Pulmonary artery (tissue), 1 donor: ENCODE measurements around the genes SERPINB7, SERPINB2, DSEL and DOK6.

DNA sequence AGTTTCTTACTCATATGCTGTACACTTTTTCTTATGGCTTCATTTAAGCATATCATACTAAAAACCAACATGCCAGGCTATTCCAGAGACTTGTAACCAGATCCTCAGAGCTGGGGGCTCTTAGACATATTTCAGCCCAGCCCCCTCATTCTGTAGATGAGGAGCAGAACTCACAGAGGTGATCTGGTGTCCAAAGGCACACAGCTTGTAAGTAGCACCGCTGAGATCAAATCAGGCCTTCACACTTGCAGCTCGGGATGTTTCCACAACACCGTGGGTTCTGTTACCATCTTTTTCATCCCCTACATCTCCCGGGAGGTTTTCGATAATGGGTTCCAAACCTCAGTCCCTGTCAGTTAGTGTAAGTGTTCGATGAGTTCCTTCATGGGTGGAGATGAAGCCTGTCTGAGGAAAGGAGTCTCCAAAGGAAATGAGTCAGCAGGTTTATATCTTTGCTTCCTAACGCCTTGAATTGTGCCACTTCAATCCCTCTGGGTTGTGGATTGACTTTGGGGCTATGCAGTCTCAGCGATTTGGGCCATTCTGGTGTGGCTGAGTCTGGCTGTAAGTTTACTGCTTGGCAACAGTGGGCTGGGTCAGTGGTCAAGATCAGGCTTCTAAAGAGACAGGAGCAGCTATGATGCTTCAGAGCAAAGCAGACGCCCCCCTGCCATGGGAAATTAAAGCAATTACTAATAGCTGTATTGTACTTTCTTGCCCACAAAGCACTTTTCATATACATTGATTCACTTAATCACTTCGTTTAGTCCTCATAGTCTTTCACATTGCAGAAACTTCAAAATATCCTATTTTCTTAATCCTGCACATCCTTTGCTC is 1.2 kb downstream of the SERPINB5 start:
- PRO-cap, result no peak

DNA sequence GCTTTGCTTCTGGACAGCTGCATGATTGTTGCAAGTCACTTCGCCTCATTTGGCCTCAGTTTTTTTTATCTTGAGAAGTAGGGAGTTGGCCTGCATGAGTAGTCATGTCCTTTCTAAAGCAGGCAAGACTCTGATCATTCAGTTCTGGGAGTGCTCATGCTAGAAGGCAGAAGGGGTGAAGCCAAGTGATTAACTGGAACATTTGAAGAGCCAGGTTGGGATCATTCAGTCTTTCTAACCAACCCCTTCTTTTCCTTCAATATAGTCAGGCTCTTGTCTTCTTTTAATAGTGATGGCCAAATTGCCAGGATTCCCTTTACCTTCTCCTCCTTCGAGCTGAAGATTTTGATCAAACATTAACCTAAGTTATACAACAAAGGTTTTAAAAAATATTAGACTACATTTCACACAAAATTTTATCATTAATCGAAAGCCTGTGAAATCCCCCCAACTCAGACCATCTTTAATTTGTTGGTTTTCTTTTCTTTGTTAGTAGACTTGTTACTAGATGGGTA is 11.2 kb downstream of the SERPINB12 start:
- PRO-cap, result no peak

DNA sequence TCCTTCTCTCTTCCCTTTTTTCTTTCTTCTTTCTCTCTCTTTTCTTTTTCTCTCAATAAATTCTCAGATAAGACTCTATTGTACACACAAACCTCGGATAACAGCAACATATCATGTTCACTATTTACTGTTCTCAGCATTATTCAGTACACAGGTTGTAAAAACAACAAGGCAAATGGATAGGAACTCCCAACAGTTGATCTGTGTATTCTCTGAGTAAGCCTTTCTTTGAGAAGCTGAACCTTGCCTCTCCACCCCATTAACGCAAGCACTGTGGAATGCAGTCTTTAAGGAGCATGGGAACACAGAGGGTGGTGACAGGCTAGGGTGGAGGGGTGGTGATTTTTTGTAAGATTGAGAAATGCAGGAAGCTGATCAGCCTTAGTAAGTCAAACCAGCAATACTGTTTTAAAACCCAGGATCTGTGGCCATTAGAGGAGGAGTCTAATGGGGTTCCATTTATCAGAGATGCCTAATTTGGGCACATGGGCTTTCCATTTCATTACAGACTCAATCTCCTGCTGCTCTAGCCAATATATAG is 19.6 kb upstream of the SERPINB11 start:
- PRO-cap, result no peak

- PRO-cap, result no peak
Measured at GRCh38 chr18:63775236-63775818, at the start of gene SERPINB7. SERPINB7 (plus strand) TSS chr18:63775418.

DNA sequence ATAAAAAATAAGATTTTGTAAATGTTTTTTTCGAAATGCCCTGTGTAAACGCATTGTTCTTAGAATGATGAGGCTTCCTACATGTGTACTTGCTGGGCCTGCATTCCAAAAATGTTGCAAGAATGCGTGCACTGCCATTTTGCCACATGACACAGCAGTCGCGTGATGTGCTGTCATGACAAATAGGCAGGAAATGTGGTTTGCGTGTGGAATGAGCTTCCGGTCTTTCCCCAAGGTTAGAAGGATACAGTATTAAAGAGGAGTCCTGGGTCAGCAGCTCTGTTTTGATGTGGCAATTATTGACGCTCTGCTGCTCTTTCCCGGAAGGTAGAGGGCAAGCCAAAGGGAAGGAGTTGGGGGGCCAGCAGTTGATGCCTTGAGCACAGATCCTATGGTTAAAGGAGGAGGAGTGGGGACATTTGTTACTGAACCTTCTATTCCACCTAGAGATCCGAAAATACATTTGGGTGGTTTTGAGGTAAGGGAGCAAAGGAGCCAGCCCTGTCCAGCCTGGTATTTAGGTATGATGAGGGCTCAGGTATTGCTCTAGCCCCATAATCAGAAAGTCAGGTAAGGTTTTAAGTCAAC is 18.0 kb upstream of the SERPINB2 start:
- PRO-cap, result no peak

DNA sequence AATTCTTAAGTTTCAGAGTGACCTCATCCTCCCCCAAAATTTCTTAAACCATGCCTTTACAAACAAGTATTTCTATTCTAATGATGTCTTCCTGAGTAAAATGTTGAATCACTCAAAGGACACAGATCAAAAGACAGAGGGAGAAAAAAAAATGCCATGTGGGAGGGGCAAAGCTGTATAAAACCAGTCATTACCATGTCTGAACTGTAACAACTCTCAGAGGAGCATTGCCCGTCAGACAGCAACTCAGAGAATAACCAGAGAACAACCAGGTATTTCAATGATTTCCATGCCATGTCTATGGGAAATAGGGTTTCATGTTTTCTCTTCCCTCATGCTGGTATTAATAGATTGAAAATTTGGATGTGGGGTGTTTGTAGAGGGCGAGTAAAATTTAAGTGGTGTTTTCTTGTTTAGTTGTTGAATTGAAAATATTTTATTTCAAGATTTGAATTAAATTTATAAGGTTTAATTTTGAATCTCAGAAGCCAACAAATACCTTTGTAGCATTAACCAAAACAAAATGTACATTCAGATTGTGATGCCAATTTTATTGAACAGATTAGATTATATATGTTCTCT is at the start of gene SERPINB2:
SERPINB2 (plus strand) TSS at position 207 of the 582 bp plus-strand sequence.
- PRO-cap, result no peak

- PRO-cap, result no peak
Measured at GRCh38 chr18:66724379-66725068, 120.6 kb upstream of the CDH19 start.

- PRO-cap, result bidirectional peak, plus-strand start at chr18:67517035, minus-strand start at chr18:67516718
Measured at GRCh38 chr18:67516460-67516824, at the start of gene DSEL. DSEL (minus strand) TSS chr18:67516720.

DNA sequence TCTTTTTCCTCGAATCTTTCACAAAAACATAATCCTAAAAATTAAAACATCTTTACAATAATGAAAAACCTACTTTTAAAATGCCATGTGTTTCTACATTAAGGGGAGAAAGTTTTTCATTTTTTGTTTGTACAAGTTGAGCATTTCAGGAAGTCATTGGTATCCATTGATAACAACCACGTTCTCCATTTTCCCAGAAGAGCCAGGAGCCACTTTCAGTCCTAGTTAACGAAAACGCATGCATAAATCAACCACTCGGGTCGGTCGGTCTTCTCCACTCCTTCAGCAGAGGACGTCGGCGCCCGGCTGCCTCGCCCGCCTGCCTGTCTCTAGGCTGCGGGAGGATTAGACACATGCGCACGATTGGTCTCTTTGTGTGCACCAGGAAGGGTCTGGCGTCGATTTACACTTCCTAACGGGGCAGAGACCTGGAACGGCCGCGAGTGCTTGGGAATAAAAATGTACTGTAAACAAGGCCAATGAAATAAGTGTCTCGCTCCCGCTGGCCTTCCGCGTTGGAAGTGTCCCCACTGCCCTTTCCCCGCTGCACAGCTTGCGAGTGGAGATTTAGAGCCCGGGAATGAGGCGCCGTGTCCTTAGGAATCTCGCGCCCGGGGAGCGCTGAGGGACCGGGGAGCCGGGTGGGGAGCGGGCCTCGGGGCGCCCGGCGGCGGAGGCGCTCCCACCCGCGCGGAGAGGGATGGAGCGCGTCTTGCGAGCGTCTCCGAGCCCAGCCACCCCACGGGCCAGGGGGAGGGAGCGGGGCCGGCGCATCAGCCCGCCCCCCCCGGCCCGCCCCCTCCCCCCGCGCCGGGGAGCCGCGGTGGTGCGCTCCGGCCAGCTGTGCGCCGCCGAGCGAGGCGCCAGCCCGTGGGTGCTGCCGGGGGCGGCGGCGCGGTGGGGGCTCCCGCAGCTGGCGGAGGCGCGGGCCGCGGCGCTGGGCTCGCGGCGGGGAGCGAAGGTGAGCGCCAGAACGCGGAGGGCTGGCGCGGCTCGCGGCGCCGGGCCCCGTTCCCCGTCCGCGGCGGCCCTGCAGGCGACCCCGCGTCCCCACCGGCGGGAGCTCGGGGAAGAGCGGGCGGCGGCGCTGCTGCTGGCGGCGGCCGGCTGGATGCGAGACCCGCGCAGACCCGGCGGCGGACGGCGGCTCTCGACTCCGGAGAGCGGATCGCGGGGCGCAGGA is at the start of gene DOK6:
DOK6 (plus strand) TSS at position 844 of the 1,183 bp plus-strand sequence.
- PRO-cap, result bidirectional peak, plus-strand start at position 971 of the sequence, minus-strand start at position 714 of the sequence

- PRO-cap, result no peak
Measured at GRCh38 chr18:69885647-69886486, 61.8 kb downstream of the CD226 start.

DNA sequence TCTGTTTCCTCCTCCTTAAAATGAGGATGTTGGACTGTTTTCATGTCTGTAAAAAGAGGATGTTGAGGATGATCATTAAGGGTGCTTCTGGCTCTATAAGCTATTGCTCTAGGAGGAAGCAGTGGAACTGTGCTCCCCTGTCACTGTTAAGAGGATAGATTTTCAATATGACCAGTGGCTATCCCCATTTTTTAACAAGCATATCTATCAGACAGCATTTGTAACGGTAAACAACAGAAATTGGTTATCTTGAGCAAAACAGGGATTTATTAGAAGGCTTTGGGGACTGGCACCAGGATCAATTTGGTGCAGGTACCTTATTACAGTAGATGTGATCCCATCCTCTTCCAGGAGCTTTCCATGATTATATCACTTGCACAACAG is 3.4 kb upstream of the SOCS6 start:
- PRO-cap, result no peak

DNA sequence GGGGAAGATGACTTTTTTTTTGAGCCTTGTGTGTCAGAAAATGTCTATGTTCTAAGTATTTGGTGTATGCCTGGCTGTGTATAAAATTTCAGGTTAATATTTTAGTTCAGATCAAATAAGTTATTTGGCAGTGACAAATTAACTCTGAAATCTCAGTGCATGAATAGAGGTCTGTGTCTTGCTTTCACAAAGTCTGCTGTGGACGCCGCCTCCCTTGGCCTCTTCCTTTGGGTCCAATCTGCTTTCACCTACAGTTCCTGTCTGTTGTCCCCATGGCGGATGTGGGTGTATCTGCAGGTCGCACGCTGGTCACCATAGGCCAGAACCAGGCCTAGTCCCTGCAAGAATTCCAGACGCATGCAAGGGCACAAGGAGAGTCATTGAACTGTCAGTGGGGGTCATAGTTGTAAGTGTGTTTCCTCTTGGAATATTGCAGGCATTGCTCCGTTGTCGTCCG is 7.4 kb downstream of the SOCS6 start:
- PRO-cap, result no peak

- PRO-cap, result no peak
Measured at GRCh38 chr18:70333744-70334342, 45.0 kb downstream of the SOCS6 start.

DNA sequence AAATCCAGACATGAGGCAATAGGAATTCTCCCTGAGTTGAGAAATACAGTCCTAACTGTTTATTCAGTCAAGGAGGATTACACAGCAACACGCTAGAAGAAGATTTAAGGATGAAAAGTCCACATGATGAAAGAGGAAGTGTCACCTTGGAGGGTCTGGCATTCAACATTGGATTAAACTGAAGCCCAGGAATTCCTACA is 142.3 kb downstream of the SOCS6 start:
- PRO-cap, result no peak

DNA sequence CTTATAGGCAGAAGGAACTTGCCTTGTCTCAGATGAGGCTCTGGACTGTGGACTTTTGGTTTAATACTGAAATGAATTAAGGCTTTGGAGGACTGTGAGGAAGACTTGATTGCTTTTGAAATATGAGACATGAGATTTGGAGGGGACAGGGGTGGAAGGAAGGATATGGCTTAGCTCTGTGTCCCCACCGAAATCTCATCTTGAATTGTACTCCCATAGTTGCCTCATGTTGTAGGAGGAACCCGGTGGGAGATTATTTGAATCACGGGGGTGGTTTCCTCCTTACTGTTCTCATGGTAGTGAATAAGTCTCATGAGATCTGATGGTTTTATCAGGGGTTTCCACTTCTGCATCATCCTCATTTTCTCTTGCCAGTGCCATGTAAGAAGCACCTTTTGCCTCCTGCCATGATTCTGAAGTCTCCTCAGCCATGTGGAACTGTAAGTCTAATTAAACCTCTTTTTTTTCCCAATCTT is 310.5 kb downstream of the SOCS6 start:
- PRO-cap, result no peak

DNA sequence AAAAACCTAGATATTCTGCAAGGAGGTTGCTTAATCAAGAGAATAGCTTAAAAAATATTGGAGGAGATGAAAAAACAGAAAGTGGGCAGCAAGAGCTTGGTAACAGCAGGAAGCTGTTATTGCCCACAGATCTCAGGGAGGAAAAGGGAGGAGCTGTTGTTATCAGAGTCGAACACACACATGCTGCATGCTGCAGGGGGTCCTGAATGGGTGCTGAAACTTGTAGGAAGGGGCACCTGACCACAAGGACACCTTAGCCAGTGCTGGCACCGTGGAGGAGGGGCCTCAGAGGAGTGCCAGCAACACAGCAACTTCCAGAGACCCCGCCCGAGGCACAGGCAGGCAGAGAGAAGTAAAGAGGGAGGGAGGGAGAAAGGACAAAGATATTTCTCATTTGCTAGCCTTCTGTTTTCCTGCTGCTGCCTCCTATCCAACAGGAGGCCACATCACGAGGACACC is 332.9 kb downstream of the SOCS6 start:
- PRO-cap, result no peak

- PRO-cap, result unidirectional peak, minus-strand start at chr18:73691285
Measured at GRCh38 chr18:73691101-73691552, 456.5 kb downstream of the FBXO15 start.

DNA sequence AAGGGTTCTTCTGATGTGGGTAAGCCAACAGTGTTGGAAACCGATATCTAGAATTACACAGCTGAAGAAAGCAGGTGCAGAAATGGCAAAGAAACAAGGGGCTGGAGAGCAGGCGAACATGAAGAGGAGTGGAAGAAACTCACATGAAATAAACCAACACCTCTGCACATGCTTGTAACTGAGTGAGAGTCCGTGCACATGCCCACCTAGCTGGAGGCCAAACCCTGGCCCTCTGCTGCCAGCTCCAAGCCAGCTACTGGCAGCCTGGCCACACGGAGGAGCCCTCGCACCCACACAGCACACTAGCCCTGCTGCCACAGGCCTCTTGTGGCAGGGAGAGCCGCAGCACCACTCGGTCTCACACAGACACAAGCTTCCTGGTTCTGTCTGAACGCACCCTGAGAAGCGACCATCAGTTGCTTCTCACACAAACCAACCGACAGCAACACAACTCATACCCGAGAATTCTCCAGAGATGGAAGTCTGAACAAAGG is 65.2 kb downstream of the FBXO15 start:
- PRO-cap, result no peak

GRCh38 chr18:74197556-74198569 is 49.5 kb downstream of the TIMM21 start:
- PRO-cap, result no peak

DNA sequence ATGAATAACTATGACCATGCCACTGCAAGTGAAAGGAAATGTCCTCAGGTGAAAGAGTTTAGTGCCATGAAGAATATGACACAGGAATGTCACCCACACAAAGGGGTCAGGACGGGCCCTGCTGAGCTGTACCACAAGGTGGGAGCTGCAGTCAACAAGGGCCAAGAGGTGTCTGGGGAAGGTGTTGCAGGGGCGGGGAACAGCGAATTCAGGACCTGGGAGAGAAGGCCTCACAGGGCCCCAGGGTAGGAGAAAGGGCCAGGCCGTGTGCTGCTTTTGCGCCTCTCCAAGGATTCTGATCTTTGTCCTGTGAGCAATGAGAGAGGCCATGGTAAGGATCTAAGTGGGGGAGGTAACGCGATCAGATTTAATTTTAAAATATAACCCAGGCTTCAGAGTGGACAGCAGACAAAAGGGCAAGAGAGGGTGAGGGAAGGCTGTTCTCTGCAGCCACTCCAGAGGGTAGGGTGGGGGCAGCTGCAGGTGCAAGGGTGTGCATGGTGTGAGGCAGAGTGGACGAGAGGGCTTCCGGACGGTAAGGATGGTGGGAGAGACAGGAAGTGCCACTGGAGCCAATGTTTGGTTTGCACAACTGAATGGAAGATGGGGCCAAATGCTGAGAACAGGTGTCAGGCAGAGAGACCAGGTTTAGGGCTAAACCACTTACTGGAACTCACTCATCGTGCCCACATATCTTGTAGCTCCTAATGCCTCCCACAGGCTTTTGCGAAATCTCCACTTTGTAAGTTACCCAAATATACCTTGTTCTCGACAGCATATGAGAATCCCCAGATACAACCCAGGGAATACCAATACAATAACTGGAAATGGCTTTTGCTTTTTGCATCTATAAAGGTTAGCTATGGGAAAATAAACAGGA is 23.4 kb downstream of the CYB5A start:
- PRO-cap, result no peak